Pulmonary artery (tissue), 1 donor: ENCODE measurements around the gene NAXE.

GRCh38 chr1:156138703-156139417, 14.5 kb upstream of the SEMA4A start:
- PRO-cap: no peak

DNA sequence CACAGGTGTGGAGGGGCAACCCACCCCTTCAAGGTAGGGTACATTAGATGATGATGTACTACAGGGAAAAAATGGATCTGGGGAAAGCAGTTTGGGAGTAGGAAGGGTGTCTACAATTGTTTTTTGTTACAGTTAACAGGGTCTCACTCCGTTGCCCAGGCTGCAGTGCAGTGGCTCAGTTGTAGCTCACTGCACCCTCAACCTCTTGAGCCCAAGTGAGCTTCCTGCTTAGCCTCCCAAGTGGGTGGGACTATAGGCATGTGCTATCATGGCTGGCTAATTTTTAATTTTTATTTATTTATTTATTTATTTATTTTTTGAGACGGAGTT, 11.5 kb upstream of the SLC25A44 start:
- PRO-cap: no peak

- PRO-cap: no peak
These were observed 663 bp downstream of the PMF1 start for GRCh38 chr1:156213432-156213907.

GRCh38 chr1:156239469-156240136, 2.4 kb upstream of the BGLAP start:
- PRO-cap: no peak

- PRO-cap: no peak
These were observed 17.1 kb downstream of the SMG5 start for GRCh38 chr1:156265565-156265916.

GRCh38 chr1:156281676-156282074, 950 bp downstream of the SMG5 start:
- PRO-cap: no peak

- PRO-cap: unidirectional peak, plus-strand start at chr1:156456774; unidirectional peak, plus-strand start at chr1:156456905
These were observed 44.1 kb downstream of the MEF2D start for GRCh38 chr1:156456184-156457175.

- PRO-cap: no peak
These were observed 37.4 kb downstream of the MEF2D start for GRCh38 chr1:156463213-156463568.

DNA sequence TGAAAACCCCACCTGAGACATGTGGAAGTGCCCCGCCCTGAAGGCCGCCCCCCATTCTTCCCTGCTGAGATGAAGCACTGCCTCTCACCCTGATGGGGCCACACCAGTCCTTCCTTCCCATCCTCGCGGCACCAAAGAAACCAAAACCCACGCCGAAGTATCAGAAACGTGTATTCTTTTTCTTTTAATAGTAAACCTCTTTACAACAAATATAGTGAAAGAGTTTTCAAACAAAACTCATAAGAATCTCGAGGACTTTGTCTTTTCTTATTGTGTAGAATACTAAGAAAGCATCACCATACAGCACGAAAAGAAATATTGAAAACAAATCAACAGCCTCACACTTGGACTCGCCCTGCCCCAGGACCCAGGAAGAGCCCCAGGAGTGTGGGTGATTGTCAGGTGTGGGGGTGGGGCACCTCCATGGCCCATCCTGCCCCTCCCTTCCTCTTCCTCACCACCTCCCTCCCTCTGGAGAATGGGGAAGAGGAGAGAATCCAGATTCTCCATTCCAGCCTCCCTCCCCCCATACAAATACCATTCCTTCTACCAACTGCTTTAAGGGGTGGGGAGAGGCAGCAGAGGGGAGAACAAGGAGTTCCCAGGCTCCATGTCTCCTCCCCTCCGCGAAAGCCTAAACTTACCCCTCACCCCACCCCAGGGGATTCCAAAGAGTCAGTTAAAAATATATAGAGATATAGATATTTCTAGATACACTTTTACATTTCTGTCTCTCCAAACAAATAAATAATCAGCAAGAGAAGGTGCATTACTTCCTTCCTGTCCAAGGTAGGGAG, 36.8 kb downstream of the MEF2D start:
- PRO-cap: no peak

- PRO-cap: no peak
These were observed 34.6 kb downstream of the MEF2D start for GRCh38 chr1:156465943-156466457.

DNA sequence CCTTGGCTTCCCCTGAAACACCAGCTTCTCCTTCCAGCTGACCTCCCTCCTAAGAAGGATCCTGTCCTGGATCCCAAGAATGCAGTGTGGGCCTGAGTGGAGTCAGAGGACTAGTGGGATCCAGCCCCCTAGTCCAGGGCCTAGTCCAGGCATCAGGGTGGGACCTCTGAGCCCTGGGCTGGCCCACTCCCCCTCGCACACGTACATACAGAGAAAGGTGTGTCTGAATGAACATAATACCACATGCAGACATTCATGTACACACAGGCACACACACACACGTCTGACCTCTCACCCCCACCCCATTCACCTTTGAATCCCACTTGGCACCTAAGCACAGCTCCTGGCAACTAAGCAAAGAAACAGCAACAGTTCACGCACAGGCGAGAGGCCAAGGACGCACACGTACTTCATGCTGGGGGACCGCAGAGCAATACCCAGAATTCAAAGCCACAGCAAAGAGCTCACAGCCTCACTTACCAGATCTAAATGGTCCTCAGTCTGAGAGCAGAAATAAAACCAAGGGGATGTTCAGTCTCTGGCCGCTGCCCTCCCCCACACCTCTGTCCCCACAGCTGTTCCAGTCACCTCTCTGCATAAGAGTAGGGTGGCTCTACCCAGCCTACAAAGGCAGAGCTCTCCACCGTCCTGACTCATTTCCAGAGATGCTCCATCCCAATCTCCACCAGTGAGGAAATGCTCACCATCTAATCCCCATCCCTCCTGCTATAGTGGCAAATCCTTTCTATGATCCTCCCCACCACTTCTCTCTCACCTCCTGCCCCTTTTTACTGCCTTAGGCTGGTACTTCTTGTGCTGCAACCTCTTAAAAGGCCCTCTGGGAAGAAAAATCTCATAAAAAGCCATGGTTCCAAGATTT, 24.3 kb downstream of the MEF2D start:
- PRO-cap: no peak

DNA sequence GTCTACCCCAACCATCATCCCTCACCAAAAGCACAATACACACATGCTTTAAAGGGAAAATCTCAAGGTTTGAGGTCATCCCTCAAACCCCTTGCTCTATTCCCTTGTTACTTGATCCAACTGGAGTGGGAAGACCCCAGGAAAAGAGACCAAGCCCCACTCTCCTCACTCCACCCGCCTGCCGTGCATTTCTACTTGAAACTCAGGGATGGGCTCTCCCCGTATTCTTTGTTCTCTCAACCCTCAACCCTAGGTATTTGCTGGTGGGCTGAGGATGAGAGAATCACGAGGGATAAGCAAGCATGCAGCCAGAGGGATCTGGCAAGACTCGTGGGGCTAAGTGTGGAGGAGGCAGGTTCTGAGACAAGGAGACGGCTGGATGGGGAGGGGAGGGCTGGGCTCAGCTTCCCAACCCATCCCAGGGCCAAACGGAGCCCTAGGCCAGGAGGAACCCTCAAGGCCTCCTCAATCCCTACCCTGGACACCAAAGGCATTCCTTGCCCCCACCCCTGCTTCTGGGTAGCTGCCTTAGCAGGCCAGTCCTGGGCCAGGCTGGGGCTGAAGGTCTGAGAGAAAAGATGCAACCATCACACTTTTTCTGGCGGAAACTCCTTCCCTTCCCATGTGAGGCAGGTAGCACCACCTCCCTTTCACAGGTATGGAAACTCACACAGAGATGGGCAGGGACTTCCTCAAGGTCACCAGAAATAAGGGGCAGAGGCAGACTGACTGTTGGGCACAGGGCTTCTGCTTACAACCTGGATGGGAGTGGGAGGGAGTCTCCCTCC, 6.3 kb downstream of the MEF2D start:
- PRO-cap: no peak

DNA sequence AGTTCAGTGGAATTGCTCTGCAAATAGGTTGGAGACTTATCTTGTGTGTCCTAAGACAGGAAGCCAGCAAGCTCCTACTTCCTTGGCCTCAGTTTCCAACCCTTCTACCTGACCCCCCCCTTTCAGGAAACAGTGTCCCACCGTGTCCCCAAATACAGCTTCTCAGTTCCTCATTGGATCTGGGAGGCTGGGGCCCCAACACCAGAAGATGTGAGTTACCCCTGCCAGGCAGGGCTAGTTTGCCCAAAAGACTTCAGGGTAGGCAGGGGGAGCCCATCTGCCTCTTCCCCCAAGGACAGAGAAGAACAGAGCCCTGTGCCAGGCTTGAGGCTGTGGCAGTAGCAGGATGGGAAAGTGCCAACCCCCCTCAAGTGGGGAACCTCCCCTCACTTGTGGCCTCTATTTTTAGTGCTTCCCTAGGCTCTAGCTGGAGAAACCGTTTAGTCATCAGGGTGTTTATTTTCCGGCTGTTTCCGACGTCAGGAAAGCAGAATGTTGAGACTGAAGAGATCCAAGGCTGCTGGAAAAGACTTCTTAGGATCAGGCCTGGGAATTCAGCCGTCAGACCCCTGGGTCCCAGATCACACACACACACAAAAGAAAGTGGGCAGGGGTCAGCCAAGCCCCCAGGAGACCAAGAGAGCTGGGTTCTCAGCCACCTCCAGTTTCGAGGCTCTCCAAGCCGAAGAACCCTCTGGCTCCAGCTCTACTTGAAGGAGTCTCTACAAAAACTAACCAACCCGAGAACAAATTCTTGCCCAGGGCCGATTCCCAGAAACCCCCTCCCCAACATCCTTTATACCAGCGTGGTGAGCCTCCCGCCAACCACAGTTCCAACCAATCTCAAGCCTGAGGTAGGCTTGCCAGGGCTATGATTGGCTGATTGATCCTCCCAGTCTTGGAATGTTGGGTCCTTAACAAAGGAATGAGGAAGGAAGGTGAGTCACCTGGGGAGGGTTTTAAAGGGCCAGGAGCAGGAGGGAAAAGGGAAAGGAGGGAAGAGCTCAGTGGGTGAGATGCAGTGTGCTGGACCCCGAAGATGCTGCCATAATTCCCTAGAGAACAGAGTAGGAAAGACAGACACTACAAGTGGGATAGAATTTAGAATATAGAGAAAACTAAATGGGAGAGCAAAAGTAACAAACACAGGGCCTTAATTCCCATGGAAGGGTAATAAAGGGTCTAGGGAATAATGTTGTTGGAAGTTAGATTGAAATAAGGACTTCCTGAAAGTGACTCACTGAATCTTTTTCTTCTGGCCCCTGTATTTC, 2.5 kb upstream of the MEF2D start:
- PRO-cap: bidirectional peak, plus-strand start at position 490 of the sequence, minus-strand start at position 356 of the sequence; bidirectional peak, plus-strand start at position 990 of the sequence, minus-strand start at position 835 of the sequence

DNA sequence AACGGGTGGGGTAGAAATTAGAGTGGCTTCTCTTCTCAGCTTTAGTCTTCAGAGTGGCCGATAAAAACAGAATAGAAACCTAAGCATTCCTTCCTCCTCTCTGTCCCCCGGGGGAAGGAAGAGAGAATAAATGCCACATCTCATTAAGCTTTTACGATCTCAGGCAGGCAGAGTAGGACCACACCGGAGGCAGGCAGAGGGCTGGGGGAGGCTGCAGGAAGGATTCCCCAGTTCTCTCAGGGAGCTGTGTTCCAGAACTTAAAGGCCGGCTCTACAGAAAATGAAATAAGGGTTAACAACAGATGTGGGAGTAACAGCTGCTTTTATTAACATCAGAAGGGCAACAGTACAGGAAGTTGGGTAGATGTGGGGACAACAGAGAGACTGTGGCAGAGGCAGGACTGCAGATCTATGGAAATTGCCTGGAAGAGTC, 24.5 kb upstream of the MEF2D start:
- PRO-cap: no peak

DNA sequence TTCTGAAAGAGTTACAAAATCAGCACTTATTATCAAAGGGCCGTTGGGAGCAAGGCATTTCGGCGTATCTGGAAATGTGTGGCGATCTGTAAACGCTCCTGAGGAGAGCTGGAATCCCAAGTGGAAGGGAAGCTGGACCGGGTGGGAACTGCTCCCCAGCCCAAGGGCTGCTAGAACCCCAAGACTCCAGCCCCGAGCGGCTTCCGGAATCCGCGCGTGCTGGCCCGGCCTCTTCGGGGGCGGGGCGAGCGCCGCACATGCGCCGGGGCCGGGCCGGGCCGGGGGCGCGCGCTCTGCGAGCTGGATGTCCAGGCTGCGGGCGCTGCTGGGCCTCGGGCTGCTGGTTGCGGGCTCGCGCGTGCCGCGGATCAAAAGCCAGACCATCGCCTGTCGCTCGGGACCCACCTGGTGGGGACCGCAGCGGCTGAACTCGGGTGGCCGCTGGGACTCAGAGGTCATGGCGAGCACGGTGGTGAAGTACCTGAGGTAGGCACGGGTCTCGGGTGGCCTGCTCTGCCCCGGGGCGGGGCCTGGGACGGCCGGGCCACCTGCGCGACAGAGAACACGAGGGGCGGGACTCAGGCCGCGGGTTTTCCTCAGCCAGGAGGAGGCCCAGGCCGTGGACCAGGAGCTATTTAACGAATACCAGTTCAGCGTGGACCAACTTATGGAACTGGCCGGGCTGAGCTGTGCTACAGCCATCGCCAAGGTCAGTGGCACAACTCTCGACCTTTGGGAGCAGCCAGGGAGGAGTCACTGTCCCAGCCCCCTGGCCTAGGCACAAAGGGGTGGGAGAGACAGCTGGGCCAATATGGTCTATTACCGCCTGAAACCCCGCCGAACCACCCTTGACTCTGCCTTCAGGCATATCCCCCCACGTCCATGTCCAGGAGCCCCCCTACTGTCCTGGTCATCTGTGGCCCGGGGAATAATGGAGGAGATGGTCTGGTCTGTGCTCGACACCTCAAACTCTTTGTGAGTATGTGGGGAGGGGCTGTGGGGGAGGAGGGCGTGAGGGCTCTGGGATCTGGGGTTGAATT, at the start of gene NAXE:
NAXE (plus strand) TSS at position 276 of the 1,040 bp plus-strand sequence.
- PRO-cap: bidirectional peak, plus-strand start at position 318 of the sequence, minus-strand start at position 194 of the sequence

GRCh38 chr1:156623820-156624859, 4.9 kb downstream of the HAPLN2 start:
- PRO-cap: no peak

DNA sequence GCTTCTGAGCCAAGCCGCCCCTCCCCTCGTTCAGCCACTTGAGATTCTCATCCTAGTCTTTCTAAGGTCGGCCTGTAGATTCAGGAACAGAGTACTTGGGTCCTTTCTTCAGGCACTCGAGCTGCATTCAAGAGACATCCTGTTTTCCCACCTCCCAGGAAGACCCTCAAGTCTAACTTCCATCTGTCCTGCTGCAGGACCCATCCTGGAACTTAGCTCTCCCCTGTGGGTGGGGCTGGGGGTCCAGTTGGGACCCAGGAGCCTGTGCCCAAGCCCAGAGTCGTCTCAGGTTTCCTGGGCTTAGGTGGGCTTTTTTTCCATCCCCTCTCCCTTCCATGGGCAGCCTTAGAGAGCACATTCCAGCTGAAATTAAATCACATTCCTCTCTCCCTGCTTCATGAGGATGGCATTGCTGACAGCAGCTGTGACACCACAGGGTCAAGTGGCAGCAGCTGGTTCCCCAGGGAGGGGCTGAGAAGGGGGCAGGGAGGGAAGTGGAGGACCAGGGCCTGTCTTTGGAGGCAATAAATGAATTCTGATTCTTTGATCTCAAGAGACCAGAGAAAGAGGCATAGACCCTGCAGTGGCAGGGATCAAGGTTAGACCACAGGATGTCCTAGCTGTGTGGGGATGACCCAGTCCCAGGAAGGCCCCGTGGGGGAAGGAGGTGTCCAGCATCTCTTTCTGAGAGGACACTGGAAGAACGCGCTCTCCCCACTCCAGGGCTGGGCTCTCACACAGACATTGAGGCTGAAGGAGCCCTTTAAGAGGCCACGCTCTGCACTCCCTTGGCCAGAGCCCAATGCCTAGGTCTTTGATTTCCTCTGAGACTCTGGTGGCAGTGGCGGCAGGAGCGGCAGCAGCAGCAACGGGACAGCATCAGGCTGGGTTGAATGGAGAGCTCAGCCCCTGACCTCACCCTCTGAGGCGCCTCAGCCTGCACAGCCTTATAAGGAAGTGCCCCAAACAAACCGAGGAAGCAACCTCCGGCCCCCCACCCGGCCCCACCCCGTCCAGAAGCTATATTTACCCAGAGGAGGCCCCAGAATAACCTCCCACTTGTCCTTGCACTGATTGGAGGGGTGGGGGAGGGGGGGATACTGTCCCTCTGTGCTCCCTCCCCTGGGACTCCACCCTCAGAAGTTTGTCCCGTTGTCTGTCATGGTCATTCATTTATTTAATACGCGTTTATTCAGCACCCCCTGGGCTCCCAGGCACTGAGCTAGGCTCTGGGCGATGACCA, 12.6 kb downstream of the NES start:
- PRO-cap: unidirectional peak, minus-strand start at position 886 of the sequence; unidirectional peak, minus-strand start at position 924 of the sequence

- PRO-cap: no peak
These were observed 2.8 kb downstream of the NES start for GRCh38 chr1:156674231-156674892.

- PRO-cap: no peak
These were observed 1.2 kb downstream of the PRCC start for GRCh38 chr1:156768387-156769059.

- PRO-cap: no peak
These were observed 2.7 kb downstream of the SH2D2A start for GRCh38 chr1:156813599-156814690.